ENCODE measurements around the gene LARP6.

GRCh38 chr15:70509096-70509821 is 254.1 kb downstream of the UACA start:
- RRBS, result no CpG with 5 or more reads among the region's 5 CpGs

DNA sequence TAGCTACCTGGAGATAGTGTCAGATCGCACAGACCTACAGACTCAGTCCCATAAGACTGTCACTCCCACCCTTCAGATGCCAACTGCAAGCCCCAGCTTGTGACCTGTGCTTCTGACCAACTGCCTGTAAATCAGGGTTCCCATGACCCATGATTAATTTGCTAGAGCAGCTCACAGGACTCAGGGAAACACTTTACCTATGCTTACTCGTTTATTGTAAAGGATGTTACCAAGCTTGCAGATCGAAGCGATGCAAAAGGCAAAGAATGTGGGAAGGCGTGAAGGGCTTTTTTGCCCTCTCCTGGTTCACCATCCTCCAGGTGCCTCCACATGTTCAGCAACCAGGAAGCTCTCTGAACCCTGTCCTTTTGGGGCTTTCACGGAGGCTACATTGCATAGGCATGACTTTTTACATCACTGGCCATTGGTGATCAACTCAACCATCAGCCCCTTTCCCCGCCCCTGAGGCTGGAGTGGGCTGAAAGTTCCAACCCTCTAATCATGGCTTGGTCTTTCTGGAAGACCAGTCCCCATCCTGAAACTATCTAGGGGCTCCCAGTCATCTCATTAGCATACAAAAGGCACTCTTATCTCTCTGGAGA is 52.8 kb downstream of the UACA start:
- RRBS, result no CpG with 5 or more reads among the region's 7 CpGs

DNA sequence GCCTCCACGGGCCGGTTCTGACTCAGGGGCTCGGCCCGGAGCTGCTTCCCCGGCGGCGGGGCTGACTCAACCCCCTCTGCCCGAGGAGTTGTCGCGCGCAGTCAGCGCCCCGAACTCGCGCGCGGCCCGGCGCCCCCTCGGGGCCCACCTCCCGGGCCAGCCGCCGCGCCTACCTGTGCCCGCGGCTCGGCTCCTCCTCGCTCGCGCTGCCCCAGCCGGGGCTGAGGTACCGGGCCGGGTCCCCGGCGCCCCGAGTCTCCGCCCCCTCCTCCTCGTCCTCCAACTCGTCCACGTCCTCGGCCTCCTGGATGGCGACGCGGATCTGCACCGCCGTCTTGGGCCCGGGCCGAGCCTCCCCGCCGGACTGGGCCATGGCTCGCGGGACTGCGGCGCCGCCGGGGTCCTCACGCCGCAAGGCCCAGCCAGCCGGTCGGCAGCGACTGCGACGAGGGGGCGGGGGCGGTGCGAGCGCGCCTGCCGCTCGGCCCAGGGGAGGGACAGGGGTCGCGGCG is at the start of gene LARP6:
TSS of gene LARP6 (minus strand) at position 442 of the 512 bp plus-strand sequence.
- RRBS, result 2% methylated on average over 42 of the region's 73 CpGs

DNA sequence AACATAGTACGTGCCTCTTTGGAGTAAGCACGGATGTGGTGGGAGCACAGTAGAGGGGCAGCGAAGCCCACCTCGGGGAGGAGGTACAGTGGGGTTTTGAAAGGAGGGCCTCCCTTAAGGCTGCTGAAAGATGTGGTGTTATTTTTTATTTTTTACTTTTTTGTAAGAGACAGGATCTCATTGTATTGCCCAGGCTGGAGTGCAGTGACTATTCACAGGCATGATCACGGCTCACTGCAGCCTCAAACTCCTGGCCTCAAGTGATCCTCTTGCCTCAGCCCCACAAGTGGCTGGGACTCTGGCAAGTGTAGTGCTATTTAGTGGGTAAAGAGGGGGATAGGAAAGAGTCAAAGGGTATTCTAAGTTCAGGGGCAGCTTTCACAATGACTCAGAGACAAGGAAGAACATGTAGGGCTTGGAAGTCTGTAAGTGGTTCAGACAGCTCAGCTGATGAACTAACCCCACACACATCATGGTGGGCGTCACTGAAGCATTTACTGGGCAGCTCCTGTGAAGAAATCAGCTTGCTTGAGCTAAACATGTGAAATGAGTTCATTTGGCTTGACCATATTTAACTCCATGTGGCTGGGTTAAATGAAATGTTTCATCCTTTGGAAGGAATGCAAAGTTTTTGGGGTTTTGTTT is 34.7 kb upstream of the THSD4 start:
- RRBS, result no CpG with 5 or more reads among the region's 6 CpGs

DNA sequence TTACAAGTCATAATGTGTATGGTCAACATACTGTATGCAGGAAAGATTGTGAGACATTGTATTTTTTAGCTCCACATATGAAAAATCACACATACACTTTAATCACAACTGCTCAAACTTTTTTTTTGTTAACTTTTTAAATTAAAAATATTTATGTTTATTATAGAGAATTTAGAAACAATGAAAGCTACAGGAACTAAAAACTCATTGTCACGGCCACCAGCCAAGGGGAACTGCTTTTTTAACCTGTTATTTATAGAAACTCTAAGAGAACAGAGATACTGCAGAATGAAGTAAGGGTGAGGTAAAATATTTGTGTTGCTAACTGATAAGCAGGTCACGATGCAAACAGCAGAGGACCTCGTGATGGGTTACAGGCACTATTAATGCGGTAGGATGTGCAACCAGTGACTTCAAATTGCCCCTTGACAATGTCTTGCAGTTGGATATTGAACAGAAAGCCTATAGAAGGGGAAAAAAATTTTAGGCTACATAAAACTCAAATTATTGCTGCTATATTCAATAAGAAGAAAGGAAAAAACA is 53.1 kb downstream of the THSD4 start:
- RRBS, result no CpG with 5 or more reads among the region's 4 CpGs

DNA sequence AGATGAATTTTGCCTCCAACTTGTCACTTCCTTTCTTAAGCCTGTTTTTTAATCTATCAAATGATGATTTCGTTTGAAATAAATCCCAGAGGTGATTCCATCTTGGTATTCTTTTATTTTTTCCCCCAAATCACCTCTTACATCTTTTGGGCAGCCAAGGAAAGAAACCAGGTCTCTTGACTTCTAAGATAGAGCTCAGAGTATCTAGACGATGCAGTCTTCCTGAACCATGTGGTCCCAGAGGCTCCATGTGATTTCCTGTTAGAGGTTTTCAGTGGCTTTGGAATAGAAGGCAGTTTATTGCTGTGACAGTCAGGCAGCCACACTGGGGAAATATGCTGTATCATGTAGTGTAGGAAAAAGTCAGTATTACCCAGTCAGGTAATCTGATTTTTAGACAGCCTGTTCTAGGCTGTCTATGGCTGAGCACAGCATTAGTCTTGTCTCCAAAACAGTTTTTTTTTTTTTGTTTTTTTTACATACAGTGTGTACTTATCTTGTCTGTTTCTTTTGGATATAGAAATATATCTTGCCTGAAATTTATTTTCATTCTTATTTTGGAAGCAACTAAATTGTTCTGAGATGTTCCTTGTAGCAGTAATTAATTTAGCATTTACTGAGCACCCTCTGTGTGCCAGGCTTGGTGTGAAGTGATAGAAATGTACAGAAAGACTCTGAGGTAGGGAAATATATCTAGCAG is 294.3 kb downstream of the THSD4 start:
- RRBS, result no CpG with 5 or more reads among the region's 2 CpGs

GRCh38 chr15:71447652-71448192 is 332.5 kb downstream of the THSD4 start:
- RRBS, result no CpG with 5 or more reads among the region's 3 CpGs

DNA sequence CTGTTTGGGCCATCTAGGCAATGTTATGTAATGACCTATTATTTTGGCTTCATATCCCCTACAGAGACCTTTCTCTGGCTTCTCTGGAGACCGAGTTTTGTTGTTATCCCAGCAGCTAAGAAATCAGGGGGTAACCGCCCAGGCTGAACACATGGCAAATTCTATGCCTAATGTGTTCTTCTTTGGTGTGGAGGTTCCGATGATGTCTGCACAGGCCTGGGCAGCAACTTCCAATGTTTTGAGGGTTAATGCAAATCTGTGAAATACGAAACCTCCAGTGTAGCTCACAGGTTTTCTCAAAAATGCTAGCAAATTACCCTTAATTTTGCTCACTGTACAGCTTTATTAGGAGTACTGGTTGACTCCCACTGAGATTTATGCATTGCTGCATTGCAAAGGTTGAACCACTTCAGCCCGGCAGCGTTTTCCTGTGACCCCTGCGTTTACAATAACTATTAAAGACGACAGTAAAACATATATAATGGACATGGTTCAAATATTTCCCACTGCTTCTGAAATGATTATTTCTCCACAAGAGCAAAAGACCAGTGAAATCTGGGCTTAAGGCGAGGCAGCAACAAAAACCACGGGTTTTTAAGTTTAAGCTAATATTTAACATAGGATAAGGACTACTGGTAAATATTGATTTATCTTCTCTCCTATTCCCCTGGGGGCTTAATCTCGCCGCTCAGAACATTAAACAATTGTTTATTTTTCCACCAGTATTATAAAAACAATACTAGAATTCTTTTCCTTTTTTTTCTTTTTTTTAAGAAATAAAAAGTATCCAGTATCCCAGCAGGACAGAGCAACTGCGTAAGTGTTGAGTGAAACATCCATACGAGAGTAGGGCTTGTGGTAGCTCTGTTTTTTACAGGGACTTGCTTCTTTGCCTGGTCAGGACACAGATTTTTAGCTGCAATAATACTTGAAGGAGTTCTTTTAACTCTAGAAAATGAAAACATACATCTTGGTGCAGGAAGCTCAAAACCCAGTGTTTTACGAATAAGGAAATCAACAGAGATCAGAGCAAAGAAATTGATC is 298.1 kb upstream of the NR2E3 start:
- RRBS, result no CpG with 5 or more reads among the region's 15 CpGs

DNA sequence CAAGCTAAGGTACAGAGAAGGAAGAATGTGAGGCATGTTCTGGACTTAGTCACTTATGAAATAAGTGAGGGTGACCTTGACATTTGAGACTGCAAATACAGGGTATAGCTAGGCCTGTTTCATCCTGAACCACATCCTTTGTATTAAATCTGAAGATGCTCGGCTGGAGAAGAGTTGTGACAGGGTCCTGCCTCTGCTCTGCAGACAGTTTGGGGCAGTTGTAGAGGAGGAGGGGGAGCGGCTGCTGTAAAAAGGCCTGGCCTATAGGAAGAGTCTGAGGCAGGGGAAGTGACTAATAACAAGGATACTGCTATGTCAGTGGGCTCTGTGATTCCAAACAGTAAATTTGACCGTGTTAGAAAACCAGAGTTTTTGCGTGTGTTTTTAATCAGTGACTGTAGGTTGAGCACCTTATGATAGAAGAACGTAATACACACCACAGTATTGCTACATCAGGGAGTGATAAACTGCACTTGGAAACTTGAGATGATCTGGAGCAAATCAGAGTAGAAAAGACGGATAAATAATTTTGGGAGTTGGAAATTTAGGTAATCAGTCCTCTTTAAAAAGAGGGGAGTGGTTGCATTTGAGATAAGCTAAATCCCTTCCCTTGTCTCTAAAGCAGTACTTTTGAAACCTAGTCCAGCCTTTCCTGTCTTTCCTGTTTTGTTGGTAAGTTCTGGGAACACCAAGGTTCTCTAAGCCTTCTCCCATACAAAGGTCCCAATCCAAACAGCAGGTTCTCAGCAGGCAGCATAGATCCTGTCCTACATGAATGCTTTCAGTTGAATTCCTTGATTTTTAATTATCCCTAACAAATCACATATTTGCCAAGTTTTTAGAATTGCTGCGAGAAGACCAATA is 130.5 kb upstream of the NR2E3 start:
- RRBS, result no CpG with 5 or more reads among the region's 7 CpGs

- RRBS, result no CpG with 5 or more reads among the region's 5 CpGs
Observed at GRCh38 chr15:71780733-71781287, 29.5 kb upstream of the NR2E3 start.

- RRBS, result no CpG with 5 or more reads among the region's 14 CpGs
Observed at GRCh38 chr15:71789957-71790649, 20.3 kb upstream of the NR2E3 start.

DNA sequence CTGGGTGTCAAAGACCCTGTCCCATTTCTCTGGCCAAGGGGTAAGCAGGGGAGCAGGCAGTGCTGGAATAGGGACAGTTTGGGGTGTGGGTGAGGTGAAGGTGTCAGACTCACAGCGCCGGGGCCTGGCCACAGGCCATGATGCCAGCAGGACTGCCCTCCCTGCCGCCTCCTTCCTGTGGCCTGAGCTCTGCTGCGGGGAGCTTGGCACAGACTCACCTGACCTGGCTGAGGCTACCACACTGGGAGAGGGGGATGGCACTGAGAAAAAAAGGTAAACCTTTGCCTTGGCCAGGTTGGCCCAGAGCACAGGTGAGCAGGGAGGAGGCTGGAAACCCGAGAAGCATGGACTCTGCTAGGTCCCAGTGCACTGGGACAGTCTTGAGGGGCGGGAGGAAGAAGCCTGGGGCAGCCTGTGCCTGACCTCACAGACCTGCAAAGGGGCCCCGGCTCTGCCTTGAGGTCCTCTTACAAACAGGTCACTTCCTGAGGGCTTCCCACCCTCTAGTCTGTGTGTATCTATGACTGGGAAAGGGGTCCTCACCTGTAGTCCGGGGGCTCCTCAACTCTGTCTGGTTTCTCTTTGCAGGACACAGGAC is 28.2 kb downstream of the GRAMD2A start:
- RRBS, result 31% methylated on average over 2 of the region's 8 CpGs

- RRBS, result no CpG with 5 or more reads among the region's 8 CpGs
Observed at GRCh38 chr15:72209449-72210126, 12.0 kb upstream of the GRAMD2A start.

DNA sequence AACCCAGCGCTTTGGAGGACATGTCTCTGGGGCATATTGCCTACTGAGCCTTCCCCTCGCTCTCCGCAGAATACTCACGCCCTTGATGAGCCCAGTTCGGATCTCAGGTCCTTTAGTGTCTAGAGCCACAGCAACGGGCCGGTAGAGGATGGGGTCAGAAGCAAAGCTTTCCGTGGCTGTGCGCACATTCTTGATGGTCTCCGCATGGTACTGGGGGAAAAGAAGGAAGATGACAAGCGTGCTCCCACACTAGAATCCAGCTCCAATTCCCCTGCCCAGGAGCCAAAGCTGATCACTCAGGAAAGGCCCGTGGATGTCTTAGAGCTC is 12.6 kb upstream of the GRAMD2A start:
- RRBS, result no CpG with 5 or more reads among the region's 12 CpGs

GRCh38 chr15:72228062-72228387 is 3.0 kb downstream of the PKM start:
- RRBS, result no CpG with 5 or more reads among the region's 5 CpGs

- RRBS, result 1% methylated on average over 52 of the region's 95 CpGs
Observed at GRCh38 chr15:72230018-72231030, 666 bp downstream of the PKM start.

GRCh38 chr15:72491371-72492708 is 17.7 kb downstream of the ARIH1 start:
- RRBS, result no CpG with 5 or more reads among the region's 10 CpGs

GRCh38 chr15:72575666-72576250 is 78.7 kb upstream of the GOLGA6B start:
- RRBS, result no CpG with 5 or more reads among the region's 8 CpGs